GM12892 (cell line): ENCODE results near the gene SRSF3.

DNA sequence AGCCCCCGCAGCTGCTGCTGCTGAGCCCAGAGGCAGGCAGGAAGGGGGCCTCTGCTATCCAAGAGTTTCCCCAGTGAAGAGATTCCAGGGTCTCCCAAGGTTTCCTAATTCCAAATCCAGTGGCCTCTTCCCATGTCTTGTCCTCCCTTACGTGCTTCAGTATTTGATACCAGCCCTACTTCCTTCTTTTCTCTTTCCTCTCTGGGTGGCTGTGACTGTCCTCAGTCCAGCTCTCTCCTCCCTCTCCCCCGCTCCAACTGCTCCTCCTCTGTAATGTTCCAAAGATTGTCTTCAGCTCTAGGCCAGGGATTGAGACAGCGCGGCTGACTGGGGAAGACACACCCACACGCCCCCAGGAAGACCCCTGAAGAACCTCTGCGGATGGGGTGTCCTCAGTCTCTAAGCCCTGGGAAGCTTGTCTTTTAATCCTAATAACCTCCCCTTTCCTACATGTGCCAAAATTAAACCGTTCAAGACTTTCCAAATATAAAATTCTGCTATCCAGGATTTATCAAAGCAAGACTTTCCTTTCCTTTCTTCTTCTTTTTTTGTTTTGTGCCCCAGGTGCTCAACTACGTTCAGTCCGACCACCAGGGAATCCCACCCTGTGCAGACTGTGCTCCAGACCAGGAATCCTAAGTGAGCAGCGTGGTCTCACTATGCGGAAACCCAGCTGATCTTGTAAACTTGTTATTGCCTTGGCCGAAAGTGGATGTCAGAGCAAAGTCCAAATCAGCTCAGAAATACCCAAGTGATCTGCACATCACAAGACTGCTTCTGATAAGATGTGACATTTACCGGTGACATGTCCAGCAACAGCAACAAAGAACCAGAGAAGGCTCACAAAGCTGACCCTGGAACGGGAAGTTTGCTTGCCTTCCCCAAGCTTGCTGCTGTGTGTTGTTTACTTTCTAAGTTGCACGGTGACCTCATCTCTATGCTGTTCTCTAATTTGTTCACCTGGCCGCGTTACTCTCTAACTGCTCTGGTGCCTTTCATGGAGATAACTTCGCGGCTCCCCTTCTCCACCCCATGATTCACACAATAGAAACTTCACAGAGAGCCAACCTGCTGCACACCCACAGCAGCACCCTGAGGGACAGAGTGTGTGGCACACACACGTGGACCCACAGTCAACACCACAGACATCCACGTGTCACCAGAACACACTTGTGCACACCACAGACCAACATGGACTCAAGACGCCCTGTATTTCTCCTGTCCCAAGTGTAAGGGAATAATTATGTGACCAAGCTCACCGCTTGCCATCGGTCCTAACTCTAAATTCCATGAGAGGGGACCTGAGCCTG is 2.0 kb downstream of the BNIP5 start:
- RRBS: no CpG with 5 or more reads among the region's 25 CpGs

GRCh38 chr6:36486738-36487554 is 44.1 kb downstream of the KCTD20 start:
- RRBS: no CpG with 5 or more reads among the region's 11 CpGs

- RRBS: no CpG with 5 or more reads among the region's 18 CpGs
These were observed 37.8 kb downstream of the STK38 start for GRCh38 chr6:36509318-36509958.

DNA sequence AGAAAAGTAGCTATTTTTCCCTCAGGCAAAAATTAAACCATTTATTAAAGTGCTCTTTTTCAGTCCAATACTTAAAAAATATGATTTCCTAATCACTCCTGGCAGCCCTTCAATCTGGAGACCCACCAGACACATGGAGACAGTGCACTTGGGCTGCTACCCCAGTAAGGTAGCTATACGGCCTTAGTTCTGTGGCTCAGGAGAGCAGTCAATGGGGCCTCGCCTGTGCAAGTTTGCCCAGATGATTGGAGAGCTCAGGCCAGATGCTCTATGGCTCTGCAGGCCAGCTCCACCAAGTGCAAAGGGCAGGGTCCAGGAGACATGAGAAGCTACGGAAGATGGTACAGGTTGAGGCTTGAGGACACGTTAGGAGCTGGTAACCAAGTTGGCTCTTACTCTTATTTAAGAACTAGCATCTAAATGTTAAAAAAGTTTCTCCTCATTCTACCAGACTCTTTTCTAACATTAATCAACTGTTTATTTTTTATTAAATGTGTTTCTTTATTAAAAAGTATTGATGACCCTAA is 30.7 kb downstream of the STK38 start:
- RRBS: no CpG with 5 or more reads among the region's 4 CpGs

GRCh38 chr6:36545919-36547007 is 1.0 kb downstream of the STK38 start:
- RRBS: no CpG with 5 or more reads among the region's 19 CpGs

DNA sequence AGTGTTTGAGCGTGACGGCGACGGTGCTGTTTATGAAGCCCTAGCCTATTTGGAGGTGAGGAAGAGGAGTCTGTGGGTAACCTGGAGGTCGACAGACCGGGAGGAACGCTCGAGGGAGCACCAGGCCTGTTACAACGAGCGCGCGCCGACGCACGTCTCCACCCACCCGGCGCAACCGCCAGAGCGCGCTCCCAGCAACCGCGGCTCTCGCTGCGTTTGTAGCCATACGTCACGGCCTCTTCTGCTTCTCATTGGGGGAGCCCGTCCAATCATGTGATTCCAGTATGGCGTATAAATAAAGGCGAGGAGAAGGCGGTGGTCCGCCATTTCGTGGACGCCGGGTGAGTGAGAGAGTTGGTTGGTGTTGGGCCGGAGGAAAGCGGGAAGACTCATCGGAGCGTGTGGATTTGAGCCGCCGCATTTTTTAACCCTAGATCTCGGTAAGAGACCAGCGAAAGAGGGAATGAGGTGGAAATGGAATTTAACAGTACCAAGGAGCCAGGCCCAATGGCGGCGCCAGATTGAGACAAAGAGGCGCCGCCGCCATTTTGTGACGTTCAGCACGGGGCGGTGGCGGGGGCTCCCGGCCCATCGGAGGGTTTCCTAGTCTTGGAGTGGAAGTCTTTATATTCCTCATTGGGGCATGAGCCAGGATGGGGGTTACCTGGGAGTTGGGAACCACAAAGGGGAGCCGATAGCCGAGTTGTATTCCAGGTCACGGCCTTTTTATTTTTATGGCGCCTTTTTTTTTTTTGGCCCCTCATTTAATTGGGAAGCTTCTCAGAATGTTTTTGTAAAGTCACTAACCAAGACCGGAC is at the start of gene SRSF3:
Gene SRSF3, plus strand, starts transcription at position 321 of the 818 bp plus-strand sequence.
- RRBS: under 1% methylated on average over 11 of the region's 58 CpGs

- RRBS: no CpG with 5 or more reads among the region's 15 CpGs
These were observed 2.4 kb downstream of the SRSF3 start for GRCh38 chr6:36596301-36597175.

- RRBS: no CpG with 5 or more reads among the region's 15 CpGs
These were observed 13.6 kb downstream of the SRSF3 start for GRCh38 chr6:36607484-36608428.

DNA sequence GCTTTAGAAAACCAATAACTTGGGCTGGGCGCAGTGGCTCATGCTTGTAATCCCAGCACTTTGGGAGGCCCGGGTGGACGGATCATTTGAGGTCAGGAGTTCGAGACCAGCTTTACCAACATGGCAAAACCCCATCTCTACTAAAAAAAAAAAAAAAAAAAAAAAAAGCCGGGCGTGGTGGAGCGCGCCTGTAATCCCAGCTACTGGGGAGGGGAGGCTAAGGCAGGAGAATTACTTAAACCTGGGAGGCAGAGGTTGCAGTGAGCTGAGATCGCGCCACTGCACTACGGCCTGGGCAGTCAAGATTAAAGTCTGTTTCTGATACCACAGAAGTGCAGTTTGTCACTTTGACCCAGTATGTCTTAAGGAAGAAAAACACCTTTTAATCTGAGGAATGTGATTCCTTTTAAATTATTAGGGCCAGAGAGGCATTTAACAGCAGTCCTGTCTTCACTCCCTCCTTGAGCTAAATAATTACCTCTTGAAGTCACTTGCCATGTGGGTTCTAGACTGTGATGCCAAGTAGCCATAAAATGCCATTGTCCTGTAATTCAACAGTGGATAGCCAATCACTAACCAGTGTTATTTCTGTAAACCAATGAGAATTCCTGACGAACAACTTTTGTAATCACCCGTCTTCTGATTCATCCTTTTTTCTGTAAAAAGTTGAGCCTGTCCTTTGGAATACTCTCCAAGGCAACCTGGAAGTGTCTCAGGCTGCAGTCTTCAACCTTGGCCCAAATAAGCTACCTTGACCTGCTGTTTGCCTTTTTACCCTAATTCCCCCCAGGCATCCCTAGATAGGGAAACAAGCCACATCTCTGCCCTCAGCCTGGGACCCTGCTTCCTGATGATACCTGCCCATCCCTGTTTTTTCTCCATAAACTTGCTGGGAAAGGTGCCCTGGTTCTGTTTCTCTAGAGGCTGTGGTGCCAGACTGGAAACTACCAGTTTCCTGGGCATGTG is 16.3 kb downstream of the SRSF3 start:
- RRBS: no CpG with 5 or more reads among the region's 13 CpGs

GRCh38 chr6:36612943-36613513 is 18.9 kb downstream of the SRSF3 start:
- RRBS: no CpG with 5 or more reads among the region's 8 CpGs

GRCh38 chr6:36685745-36686777 is 7.5 kb downstream of the CDKN1A start:
- RRBS: no CpG with 5 or more reads among the region's 19 CpGs

GRCh38 chr6:36735631-36736309 is 38.1 kb downstream of the RAB44 start:
- RRBS: 94% methylated on average over 2 of the region's 7 CpGs

DNA sequence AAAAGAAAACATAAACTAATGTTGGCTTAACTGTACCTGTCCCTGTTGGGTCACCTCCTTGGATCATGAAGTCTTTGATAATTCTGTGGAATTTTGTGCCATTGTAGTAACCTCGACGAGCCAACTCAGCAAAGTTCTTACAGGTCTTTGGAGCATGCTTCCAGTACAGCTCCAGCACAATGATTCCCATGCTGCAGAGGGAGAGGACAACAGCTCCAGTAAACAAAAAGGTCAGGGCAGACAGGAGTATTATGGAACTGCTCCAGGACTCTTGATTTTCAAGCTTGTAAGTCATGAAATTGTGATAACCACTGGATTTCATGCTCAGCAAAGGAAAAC is 3.0 kb downstream of the PPIL1 start:
- RRBS: no CpG with 5 or more reads among the region's 2 CpGs

GRCh38 chr6:36977874-36978287 is 8.1 kb downstream of the MTCH1 start:
- RRBS: no CpG with 5 or more reads among the region's 8 CpGs

GRCh38 chr6:36980263-36980696 is 5.7 kb downstream of the MTCH1 start:
- RRBS: no CpG with 5 or more reads among the region's 6 CpGs

GRCh38 chr6:37187111-37187817 is 17.3 kb downstream of the PIM1 start:
- RRBS: no CpG with 5 or more reads among the region's 11 CpGs

DNA sequence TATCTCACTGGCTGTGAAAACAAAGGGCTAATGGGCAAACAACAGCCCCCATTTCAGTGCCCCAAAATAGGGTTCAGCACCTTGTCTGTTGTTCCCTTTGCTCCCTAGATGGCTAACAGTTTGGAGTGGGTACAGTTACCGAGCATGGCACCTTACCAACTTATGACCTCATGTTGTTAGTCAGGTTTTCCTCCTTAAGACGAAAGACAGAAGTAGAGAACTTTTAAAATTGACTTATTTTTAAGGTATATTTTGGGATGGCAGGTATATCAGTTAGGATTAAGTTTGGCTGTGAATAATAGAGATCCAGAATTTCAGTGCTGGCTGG is 45.3 kb upstream of the RNF8 start:
- RRBS: no CpG with 5 or more reads among the region's 2 CpGs

GRCh38 chr6:37741984-37742648 is 44.4 kb upstream of the MDGA1 start:
- RRBS: no CpG with 5 or more reads among the region's 11 CpGs

GRCh38 chr6:37807553-37808172 is 11.9 kb upstream of the ZFAND3 start:
- RRBS: 93% methylated on average over 2 of the region's 7 CpGs

- RRBS: no CpG with 5 or more reads among the region's 1 CpG
These were observed 377.8 kb downstream of the BTBD9 start for GRCh38 chr6:38261901-38262375.